Tibial artery (tissue), 1 donor: ENCODE results near the genes TEKT4, ZNF2 and TRIM43B.

GRCh38 chr2:88754139-88754750 is 62.8 kb downstream of the RPIA start:
- PRO-cap, result no peak

GRCh38 chr2:88832500-88832995 is 141.1 kb downstream of the RPIA start:
- PRO-cap, result no peak

DNA sequence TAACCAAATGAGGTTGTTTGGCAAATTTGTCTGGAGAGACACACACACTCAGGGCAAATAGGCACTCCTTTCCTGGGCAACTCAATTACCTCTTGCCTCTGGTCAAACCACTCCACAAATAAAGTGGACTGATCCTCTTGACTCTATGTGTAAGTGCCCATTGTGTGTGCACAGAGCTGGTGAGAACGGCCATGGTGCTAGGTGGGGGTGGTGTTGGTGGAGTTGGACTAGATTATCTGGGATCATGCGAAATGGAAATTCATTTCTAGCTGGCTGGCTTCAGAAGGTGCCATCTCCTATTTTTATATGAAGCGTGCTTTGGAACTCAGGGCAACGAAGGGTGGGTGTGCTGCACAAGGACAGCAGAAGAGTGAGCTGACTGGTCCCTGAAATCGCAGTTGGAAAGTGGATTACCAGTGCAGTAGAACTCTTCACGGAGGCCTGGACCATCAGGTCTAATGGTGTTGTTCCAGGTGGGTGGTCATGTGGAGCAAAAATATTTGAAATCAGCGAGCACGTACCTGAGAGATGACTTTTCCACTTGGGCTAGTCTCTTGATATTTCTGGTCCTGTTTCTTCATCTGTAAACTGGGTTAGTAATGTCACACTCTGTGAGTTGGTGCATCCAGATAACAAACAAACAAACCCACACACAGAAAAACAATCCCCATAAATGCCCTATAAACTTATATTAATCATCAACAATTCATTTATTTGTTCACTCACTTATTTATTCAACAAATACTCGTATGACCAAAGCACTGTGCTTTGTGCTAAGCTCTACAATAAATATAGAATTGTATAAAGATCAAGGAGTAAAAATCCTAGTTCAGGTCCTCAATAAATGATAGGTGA is 150.0 kb downstream of the RPIA start:
- PRO-cap, result no peak

DNA sequence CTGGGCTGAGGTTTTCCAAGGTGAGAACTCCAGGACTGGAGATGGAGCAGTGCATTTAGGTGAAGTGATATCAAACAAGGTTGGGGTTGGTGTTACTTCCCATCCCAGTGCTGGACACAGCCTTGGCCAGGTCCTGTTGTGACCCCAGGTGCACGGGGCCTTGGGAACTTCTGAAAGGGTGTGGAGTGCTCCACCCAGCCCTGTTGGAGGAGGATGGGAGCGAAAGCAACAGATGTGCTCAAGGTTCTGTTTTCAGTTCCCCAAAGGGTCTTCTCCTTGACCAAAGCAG is 154.2 kb downstream of the RPIA start:
- PRO-cap, result no peak

GRCh38 chr2:88855107-88856326 is 164.0 kb downstream of the RPIA start:
- PRO-cap, result no peak

DNA sequence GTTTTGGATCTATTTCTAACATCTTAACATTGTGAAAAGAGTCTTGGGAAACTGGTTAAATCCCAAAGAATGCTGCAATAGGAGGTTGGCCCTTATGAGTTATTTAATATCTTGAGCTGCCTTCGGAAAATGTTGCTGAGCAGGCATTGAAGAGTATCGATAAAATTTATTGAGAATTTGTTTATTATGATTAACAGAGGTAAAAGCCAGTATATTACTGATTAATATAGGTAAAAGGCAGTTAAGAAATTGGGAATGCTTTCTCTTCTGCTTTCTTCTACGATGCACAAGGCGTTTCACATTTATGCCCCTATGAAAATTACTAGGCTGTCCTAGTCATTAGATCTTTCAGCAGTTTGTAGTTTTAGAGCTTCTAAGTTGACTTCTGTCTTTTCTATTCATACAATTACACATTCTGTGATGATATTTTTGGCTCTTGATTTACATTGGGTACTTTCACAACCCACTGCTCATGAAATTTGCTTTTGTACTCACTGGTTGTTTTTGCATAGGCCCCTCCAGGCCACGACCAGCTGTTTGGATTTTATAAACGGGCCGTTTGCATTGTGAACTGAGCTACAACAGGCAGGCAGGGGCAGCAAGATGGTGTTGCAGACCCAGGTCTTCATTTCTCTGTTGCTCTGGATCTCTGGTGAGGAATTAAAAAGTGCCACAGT is 193.6 kb downstream of the RPIA start:
- PRO-cap, result no peak

- PRO-cap, result no peak
These were observed 426.1 kb downstream of the RPIA start for GRCh38 chr2:89117549-89118070.

GRCh38 chr2:89862352-89862551 is 1170.8 kb downstream of the RPIA start:
- PRO-cap, result no peak

GRCh38 chr2:89968502-89969102 is 1277.1 kb downstream of the RPIA start:
- PRO-cap, result no peak

DNA sequence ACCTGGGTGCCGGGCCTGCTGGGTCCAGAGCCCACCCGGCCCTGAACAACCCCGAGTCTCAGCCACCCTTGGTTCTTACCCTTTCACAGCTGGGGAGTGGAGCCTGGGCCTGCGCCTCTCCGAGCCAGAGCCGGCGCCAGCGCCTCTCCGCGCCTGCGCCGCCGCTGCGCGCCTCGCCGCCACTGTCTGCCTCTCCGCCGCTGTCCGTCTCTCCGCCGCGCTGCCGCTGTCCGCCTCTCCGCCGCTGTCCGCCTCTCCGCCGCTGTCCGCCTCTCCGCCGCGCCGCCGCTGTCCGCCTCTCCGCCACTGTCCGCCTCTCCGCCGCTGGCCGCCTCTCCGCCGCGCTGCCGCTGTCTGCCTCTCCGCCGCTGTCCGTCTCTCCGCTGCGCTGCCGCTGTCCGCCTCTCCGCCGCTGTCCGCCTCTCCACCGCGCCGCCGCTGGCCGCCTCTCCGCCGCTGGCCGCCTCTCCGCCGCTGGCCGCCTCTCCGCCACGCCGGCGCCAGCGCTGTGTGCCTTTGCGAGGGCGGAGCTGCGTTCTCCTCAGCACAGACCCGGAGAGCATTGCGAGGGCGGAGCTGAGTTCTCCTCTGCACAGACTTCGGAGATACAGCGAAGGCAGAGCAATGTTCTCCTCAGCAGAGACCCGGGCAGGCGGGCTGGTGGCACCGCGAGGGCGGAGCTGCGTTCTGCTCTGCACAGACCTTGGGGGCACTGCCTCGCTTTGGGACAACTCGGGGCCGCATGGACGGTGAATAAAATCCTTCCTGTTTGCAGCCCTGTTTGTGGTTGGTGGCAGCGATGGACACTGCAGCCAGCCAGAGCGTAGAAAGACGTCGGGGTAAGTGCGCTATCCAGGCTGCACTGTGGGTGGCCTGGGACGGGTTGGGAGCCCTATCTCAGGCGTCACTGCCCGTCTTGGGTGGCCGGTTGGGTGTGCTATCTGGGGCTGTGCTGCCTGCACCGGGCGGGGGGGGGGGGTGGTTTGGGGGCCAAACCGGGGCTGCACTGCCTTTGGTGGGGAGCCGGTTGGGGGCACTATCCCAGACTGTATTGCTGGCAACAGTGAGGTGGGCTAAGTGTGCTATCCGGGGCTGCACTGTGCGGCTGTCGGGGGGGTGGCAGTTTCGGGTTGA is 1553.8 kb downstream of the RPIA start:
- PRO-cap, result unidirectional peak, minus-strand start at position 491 of the sequence

GRCh38 chr2:91570871-91571918 is 2879.7 kb downstream of the RPIA start:
- PRO-cap, result unidirectional peak, plus-strand start at chr2:91571316

- PRO-cap, result no peak
These were observed 2820.8 kb upstream of the AQP7B start for GRCh38 chr2:91766222-91766805.

DNA sequence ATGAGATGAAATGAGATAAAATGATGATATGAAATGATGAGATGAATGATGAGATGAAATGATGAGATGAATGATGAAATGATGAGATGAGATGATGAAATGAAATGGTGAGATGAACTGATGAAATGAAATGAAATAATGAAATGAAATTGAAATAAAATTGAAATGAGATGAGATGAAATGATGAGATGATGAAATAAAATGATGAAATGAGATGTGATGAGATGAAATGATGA is 367.1 kb upstream of the AQP7B start:
- PRO-cap, result no peak

GRCh38 chr2:94220356-94221006 is 366.6 kb upstream of the AQP7B start:
- PRO-cap, result no peak

DNA sequence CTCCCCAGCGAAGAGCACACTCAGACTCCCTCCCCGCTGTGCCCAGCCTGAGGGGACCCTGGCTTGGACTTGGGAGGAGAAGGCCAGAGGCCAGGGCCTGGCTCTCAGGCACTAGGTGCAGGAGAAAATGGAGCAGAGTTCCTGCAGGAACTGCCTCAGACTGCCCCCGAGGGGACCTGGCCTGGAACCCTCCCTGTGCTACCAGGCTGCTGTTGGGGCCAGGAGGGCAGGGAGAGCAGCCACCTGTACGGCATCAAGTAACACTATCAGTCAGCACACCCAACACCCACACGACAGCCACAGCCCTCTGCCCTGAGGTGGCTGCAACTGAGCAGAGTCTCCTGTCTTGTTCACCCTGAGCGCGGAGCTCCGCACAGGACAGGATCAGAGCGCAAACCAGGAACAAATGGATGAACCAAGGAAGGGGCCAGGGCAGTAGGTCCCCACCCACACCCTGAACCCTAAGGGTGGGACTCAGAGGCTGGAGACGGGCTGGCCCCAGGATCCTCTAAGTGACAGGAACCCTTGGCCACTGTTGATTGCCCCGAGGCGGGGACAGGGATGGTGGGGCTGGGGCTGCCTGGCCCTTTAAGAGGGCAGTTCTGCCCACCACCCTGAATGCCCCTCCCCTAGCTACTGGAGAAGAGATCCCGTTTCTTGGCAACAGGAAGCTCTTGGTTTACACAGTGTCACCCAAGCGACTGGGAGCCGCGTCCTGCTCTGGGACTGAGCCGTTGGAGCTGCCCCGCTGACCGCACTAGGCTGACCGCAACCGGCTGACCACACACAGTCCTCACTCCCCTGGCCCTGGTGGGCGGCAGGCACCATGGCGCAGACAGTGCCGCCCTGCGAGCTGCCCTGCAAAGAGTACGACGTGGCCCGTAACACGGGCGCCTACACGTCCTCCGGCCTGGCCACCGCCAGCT is at the start of gene TEKT4:
Gene TEKT4, plus strand, starts transcription at position 677 of the 926 bp plus-strand sequence.
- PRO-cap, result no peak

GRCh38 chr2:95115515-95115769 is 6.2 kb downstream of the MRPS5 start:
- PRO-cap, result no peak

DNA sequence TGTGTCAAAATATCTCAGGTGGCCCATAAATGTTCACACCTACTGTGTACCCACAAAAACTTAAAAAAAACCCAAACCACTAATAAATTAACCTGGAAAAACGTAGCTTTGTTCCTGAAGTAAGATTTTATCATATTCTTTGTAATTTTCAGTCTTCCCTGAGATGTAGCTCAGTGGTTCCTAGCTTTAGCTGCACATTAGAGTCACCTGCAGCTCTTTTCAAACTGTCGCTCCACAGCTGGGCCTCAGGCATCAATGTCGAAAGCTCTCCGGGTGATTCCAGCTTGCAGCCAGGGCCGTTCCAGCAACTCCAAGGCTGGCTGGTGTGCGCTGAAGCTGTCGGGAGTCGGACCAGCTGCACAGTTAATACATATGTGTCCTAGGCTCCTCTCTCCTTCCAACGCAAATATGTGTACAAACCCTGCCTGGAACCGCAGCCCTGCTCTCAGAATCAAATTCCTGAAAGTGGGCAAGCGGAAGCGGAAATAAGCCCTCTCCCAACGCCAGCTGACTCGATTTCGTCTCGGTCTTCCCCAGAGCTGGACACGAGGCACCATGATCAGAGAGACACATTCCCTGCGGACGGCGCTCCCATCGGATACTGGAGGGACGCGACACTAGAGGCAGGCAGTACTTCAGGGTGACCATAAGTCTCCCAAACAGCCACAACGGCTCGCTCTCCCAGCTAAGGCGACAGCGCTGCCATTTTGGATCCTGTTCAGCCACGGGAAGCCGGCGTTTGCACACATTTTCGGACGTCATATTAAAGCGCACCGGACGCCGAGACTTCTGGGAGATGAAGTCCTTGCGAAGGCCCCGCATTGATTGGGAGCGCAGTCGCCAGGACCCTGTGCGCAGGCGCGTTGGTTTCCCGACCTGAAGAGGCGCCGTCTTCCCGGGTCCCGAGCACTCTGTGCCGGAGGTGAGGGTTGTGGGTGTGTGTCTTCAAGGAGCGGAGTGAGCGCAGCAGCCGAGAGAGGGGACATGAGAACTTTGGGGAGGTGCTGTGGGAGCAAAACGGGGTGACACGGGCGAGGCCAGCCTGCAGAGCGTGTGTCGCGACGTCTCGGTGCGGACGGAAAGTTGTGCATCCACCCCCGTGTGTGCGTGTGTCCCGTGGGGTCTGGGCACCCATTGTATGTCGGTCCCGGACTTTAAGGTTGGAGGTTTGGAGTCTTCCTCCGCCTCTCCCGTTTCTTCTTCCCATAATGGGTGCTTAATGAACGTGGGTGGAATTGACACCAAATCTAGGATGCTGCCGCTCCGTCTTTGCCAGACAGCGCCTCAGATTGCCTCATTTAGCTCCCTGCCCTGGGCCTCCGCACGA is at the start of gene ZNF2:
Gene ZNF2, plus strand, starts transcription at position 871 of the 1,327 bp plus-strand sequence.
- PRO-cap, result unidirectional peak, minus-strand start at position 461 of the sequence; bidirectional peak, plus-strand start at position 881 of the sequence, minus-strand start at position 741 of the sequence

- PRO-cap, result no peak
These were observed at the start of gene TRIM43B for GRCh38 chr2:95484624-95484967. Gene TRIM43B (minus strand): TSS chr2:95484754.

DNA sequence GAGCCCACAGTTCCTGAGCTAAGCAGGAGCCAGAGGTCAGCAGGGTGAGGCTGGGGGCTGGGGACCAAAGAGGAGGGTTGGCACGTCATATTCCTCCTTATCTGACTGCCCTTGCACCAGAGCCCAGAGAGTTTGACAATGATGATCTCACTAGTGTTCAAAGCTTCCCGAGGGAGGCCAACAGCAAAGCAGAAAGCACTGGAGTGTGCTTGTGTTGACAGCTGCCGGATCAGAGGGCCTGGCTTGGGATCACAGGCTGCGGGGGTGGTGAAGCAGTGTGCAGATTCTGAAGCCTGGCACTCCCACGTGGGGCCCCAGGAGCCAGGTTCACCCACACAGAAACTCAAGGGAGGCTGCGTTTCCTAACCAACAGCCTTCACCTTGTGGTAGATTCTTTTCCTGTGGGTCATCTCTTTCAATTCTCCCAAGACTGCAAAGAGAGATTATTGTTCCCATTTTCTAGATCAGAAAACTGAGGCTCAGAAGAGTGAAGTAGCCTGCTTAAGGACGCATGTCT is 89.8 kb downstream of the TRIM43 start:
- PRO-cap, result no peak

- PRO-cap, result no peak
These were observed 165.9 kb downstream of the ANKRD36C start for GRCh38 chr2:95825688-95826115.